Epidermal melanocyte (primary cell): ENCODE data around the genes KRT12, KRT38 and KRT16.

DNA sequence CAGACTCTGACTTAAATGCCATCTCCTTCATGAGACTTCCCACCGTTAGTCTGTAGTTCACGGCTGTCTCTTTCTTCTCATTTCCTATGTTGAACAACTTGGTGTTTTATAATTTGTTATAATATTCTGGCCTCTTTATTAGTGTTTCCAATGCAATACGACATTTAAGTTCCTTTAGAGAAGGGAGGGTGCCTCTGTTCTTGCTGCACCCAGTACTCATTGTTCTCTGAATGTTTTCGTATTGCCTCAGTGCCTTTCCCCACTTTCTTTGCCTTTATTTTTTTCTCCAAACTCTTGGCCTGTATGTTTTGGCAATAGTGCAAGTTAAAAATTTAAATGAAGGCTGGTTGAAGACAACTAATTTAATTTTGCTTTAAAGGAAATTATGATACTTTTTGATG is 6.2 kb upstream of the KRT10 start:
- RRBS = no CpG with 5 or more reads among the region's 4 CpGs

DNA sequence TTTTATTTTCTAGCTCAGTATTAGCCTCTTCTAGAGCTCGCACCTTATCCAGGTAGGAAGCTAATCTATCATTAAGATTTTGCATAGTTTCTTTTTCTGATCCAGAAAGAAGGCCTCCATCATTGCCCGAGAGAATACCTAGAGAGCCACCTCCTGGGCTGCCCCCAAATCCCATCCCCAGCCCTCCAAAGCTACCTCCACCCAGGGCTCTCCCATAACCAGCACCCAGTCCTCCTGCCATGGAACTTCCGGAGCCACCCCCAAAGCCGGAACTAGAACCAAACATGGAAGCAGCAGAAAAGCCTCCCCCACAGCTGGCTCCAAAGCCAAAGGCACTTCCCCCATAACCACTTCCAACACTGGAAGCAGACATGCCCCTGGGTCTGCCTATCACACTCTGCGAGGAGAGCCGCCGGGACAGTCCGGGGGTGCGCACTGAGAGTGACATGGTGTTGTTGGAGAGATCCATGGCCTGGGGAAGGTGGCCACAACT is 259 bp downstream of the KRT12 start:
- RRBS = no CpG with 5 or more reads among the region's 9 CpGs

DNA sequence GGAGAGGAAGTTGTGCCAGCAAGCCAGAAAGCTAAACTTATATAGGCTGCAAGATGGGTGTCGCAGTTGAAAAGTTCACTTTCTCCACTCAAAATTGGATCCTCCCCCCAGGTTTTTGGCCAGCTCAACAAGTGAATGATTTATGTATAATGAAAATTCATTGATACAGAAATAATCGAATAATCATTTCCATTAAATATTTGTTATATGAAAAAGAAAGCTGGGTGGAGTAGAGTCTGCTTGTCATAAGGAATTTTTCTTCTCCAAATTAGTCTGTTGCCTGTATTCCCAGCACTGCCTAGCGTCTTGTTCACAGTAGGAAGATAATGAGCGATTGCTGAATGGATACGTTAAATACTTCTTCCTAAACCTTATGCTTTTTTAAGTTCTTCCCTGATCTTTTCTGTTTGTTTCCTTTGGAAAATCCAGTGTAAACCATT is at the start of gene KRT12:
Gene KRT12, minus strand, starts transcription at position 13 of the 440 bp plus-strand sequence.
- RRBS = no CpG with 5 or more reads among the region's 5 CpGs

DNA sequence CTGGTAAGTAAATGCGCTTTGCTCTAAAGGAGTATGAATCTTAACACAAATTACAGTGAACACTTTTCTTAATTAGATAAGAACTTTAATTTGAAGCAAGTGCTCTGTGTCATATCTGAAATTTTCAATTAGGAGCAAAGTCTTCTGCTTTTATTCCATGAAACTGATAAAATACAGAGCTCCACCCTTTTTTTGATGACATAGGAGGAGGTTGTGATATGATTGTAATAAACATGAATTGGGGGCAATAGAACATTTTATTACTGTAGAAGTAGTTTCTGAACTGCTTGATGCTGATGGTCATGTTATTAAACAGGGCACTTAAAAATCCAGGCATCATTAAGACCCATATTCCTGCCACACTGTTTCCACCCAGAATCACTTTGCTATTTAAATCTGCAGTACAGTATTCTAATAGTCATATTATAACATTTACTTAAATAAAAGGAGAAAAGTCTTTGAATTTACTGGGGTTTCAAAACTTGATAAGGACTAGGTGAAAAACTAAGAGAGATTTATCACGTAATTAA is 1.0 kb downstream of the KRT20 start:
- RRBS = no CpG with 5 or more reads among the region's 2 CpGs

DNA sequence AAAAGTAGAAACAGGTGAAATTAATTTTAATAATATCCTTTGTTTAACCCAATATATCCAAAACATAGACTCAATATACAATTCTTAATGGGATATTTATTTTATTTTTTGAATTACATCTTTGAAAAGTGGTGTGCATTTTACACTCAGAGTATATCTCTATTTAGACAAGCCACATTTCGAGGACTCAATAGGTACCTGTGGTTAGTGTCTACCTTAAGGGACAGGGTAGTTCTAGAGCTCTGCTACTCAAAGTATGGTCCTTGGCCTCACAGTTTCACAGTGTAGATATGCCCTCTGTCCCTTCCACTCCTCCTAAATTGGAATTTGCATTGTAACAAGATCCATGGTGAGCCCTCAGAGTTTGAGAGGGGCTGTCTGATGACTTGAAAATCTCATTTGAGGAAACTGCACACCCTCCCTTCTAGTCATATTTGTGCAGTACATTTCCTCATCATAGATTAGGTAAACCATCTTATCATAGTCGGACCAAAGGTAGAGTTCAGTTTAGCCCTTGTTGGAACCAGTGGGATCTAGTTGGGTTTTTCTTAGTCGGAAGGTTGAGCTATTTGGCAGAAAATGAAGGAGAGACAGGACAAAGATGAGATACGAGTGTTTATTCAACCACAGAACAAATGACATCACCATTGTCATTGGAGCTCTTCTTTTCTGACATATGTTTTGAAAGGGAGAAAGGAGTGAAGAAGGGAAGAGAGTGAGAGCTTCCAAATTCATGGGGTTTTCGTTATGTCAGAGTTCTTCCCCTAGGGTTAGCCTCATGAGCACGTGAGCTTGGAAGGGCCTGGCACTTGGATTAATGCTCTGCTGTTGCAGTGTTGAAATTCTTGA is 15.7 kb upstream of the KRT20 start:
- RRBS = no CpG with 5 or more reads among the region's 6 CpGs

- RRBS = no CpG with 5 or more reads among the region's 7 CpGs
Observed at GRCh38 chr17:40956572-40957160, 10.1 kb downstream of the KRT39 start.

DNA sequence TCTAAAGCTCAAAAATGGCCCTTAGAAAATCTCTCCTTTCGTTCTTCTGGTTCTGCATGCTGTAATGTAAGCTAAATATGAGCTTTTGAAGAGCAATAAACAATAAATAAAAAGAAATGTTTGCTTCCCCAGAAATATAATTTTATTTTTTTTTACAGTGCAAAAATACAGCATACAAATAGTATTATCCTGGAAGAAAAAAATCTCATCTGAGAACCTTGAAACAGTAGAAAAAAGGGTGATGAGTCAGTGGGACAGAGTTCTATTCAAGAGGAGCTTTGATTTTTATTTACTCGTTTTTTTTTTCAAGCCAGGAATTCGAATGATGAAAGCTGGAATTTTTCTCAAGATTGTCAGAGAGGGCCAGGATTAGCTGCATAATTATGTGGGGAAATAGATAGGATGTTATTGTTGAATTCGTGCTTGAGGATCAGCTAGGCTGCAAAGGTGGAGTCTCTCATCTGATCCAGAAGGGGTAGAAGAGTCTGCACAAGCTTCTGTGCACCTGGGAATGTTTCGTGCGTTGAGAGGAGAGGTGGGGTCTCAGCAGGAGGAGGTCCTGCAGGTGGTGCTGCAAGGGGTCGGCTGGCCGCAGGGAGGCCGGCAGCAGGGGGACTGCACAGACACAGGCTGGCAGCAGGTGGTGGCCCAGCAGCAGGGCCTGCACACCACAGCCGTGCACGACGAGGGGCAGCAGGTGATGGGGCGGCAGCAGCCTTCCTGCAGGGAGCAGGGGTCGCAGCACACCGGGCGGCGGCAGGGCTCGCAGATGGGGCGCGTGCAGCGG is 600 bp downstream of the KRTAP2-3 start:
- RRBS = no CpG with 5 or more reads among the region's 21 CpGs

- RRBS = no CpG with 5 or more reads among the region's 5 CpGs
Observed at GRCh38 chr17:41060182-41060662, 308 bp upstream of the KRTAP2-3 start.

- RRBS = no CpG with 5 or more reads among the region's 9 CpGs
Observed at GRCh38 chr17:41403853-41404791, 6.7 kb upstream of the KRT31 start.

DNA sequence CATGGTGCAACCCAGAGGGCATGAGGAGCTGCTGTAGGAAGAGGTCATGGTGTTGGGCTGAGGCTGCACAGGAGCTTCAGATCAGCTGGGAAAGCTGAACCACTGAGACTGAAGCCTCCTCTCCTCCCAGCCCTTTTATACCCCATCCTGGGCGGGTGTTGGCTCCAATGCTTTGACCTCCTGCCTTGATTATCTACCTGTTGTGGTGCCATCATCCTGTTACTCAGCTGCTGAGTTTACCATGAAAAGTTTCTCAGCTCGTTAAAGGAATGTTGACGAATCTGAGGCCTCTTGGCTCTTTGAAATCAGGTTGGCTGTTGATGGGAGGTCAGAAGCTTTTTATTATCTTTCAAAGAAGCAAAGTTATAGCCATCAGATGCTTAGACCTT is at the start of gene KRT38:
Gene KRT38, minus strand, starts transcription at position 110 of the 389 bp plus-strand sequence.
- RRBS = no CpG with 5 or more reads among the region's 3 CpGs

DNA sequence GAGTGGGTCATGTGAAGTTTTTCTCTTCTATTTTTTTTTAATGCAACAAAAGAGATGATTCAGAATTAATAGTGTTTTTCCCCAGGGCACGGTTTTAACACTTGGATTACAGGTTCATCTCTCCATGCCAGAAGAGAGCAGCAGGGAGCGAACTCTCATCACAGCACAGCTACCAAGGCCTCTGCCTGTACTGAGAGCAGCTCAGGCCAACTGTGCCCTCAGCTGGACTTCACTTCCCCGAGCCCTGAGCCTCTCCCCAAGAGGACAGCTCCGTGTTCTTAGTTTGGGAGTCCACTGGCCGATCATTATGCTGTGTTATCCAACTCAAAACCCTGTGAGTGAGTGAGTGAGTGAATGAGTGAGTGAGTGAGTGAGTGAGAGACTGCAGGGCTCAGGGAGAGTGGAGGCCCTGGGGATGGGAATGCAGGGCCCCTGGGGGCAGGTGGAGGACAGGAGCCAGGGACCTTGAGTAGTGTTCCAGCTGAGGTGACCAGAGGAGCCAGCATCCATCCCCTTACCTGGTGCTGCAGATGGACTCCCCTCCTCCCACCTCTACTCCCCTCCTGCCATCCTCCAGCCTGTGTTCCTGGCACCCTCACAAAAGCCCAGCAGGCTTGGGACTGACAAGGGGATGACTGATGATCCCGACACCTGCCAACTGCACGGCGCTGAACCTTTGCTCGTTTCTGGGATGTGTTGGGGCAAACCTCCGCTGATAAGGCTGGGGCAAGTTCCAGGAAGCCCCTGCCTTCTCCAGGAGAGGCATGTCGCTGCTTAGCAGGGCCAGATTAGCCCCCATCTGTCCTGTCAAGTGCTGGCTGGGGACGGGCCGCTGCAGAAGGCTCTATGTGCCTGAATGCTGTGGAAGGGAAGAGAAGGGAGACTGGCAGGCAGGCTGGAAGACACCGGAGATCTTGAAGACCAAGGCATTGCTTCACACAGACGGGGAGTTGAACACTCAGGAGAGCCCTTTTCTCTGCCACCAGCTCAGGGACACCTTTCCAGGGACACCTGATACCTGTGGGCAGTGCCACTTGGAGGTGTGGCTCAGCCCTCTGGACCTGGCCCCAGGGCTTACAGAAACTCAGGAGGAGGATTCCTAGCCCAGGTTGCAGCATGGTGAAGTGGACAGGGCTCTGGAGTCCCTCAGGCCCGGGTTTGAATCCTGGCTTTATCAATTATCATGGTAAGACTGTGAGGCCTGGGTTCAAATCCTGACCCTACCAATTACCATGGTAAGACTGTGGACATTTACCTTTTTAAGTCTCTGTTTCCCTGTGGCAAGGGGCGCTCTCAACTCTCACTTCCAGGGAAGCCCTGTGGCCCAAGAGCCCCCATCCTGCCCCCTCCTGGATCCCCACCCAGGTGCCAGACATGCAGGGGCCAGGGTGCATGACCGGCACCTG is 827 bp upstream of the KRT15 start:
- RRBS = no CpG with 5 or more reads among the region's 18 CpGs

DNA sequence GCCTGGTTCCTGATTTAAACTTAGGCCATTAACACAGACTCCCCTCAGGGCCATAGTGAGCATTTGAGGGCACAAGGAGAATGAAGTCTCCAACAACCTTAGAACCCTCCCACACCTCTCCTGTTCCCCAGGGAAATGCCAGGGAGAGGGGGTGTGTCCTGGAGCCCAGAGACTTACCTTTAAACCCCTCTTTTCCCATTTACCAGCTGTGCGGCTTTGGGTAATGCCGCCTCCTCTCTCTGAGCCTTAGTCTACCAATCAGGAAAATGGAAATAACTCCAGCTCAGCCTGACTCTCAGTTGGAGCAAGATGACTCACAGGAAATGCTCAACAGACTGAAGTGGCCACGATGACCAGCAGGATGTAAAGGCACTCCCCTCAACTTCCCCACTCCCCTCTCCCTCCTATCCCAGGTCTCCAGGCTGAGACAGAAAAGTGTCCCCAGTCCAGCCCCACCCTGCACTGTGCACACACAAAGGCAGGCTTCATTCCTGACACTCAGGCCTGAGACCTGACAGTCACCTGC is 2.9 kb upstream of the KRT15 start:
- RRBS = no CpG with 5 or more reads among the region's 3 CpGs

- RRBS = no CpG with 5 or more reads among the region's 11 CpGs
Observed at GRCh38 chr17:41547235-41547860, 19.2 kb upstream of the KRT19 start.

DNA sequence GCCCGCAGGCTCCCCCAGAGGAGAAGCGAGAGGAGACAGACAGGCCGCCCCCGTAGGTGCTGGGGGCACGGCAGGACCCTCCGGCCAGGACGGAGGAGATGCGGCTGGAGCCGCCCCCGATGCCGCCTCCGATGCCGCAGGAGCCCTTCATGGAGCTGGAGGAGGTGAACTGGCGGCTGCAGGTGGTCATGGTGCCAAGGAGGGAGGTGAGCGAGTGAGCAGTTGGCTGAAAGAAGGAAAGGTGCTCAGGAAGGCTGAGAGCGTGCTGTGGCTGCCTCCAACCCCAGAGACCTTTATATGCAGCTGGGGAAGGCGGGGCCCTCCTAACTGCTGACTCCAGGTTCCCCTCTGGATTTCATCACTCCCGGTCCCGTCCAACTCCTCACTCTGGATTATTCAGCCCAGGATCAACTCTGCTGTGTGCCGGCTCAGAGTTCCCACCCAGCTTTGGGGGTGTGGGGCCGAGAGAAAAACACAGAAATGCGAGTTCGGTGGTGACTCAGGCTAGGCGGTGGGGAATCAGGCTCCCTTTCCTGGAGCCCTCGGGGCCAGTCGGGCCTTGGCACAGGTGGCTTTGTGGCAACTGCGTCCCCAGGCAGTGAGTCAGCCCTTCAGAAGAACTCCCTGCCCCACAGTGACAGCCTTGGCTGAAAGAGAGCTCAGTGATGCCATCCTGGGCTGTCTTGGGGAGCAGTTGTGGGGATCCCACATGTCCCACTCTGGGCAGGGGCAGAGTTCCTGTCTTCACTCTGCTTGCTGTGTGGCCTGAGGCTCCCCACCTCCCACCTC is at the start of gene KRT16:
Gene KRT16, minus strand, starts transcription at position 269 of the 789 bp plus-strand sequence.
- RRBS = no CpG with 5 or more reads among the region's 27 CpGs

DNA sequence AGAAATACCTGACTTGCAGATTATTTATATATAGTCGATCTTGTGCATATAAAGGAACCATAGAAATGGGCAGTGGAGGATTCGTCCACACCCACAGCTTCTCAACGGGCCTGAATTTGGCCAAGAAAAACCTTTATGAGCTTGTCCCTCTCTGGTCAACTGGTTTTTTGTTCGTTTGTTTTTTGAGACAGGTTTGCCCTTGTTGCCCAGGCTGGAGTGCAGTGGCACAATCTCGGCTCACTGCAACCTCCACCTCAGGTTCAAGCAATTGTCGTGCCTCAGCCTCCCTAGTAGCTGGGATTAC is 2.9 kb downstream of the EIF1 start:
- RRBS = no CpG with 5 or more reads among the region's 6 CpGs

DNA sequence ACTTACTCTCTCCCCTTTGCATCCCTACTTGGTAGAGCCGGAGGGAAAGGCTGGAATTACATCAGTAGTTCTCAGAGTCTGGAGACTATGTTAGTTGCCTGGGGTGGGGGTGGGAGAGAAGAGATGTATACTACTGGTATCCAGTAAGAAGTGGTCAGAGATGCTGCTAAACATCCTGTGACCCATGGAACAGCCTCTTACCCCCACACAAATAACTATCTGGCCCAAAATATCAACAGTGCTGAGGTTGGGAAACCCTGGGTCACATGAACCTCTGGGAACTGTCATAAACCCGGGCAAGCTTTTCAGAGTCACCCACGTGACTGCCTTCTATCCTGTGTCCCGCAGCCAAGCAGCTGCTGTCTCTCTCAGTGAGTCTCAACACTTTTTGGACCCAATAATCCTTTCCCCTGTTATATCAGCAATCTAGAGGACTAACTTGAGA is 8.5 kb downstream of the EIF1 start:
- RRBS = no CpG with 5 or more reads among the region's 4 CpGs

GRCh38 chr17:41793684-41793810 is 7.0 kb upstream of the JUP start:
- RRBS = no CpG with 5 or more reads among the region's 2 CpGs

DNA sequence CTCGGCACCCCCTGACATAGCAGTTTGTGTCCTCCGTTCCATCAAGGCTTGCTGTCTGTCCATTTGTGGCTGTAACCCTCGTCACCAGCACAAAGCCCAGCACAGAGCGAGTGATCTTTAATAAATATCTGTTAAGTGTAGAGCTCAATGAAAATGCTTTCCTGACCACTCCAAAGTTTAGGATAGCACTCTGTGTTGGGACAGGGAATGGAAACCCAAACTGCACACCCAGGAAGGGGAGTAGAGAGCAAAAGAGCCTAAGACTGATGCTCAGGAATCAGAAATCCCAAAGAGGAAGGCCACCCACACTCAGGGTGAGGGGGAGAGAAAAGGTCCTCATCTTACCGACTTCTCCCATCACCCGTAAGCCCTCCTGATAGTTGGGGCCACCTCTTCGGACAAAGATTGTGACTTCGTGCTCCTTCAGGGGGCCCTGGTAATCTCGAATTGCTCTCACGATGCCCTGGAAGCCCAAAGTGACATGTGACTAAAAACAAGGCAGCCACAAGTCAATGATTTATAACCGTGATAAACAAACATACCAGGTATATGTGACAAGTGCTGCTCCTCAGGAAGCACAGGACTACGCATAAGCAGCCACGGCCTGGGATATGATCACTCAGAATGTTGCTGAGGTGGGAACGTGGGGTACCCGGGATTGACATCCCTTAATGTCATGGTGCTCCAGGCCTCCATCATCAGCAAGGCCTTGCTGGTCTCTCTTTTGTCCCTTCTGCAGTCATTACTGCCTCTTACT is 17.2 kb downstream of the ACLY start:
- RRBS = no CpG with 5 or more reads among the region's 15 CpGs